Hair follicle dermal papilla cell (primary cell): ENCODE data around the genes STAMBPL1 and KIF11.

DNA sequence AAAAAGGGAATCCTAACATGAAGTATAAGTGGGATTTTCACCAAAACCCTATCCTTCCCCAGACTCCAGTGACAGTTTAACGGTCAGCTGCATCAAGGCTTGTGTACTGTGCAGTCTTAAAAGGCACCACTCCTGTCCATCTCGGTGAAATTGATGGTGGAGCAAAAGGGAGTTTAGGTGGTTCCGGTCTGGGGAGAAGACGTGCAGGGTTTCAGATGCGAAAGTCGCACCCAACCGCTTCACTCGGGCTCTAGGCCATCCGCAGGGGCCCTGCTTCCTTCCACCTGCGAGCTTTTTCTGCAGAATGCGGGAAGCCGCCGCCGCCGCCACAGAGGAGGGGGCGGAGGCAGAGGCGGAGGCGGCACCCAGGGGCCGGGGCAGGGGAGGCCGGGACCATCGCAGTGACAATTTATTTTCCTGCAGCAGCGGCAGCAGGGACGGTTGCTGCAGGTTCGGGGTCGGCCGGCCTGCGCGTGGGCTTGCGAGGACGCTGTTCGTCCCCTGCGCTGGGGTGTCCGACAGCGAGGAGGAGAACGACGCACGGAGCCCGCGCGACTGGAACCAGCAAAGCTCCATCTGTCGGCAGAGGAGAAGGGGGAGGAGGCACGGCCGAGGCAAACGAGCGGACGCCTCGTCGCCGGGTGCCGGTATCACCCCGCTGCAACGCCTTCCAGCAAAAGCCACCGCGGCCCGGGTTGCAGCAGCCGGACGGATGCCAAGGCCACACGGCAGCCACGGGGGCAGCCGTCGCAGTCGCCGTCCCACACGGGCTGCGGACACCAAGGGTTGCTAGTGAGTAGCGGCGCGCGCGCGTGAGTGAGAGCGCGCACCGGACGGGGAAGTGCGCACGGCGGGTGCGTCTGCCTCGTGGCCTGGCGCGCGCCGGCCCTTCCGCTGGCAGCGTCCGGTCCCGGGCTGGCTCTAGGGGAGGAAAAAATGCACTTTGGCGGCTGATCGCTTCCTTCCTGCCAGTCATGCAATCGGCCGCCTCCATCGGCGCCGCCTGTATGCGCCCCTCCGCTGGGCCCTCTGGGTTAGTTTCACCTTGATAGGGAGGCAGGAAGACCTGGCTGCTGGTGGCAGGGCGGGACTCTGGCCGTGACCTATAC lies at the start of gene STAMBPL1:
Gene STAMBPL1, plus strand, starts transcription at position 399 of the 1,109 bp plus-strand sequence.
- CAGE, long polyA plus RNA, result no peak

DNA sequence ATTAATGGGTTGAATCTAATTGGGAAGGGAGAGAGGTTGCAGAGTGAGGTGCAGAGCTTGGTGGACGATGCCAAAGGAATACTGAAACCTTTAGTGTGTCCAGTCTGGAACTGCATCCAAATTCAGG lies 995 bp upstream of the FAS start:
- CAGE, long polyA plus RNA, result no peak

GRCh38 chr10:89207680-89208853 lies 950 bp upstream of the CH25H start:
- CAGE, long polyA plus RNA, result no peak

GRCh38 chr10:89270119-89270542 lies 18.6 kb upstream of the LIPA start:
- CAGE, long polyA plus RNA, result no peak

DNA sequence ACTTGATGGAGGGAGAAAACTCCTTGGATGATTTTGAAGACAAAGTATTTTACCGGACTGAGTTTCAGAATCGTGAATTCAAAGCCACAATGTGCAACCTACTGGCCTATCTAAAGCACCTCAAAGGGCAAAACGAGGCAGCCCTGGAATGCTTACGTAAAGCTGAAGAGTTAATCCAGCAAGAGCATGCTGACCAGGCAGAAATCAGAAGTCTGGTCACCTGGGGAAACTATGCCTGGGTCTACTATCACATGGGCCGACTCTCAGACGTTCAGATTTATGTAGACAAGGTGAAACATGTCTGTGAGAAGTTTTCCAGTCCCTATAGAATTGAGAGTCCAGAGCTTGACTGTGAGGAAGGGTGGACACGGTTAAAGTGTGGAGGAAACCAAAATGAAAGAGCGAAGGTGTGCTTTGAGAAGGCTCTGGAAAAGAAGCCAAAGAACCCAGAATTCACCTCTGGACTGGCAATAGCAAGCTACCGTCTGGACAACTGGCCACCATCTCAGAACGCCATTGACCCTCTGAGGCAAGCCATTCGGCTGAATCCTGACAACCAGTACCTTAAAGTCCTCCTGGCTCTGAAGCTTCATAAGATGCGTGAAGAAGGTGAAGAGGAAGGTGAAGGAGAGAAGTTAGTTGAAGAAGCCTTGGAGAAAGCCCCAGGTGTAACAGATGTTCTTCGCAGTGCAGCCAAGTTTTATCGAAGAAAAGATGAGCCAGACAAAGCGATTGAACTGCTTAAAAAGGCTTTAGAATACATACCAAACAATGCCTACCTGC lies 4.4 kb downstream of the IFIT2 start:
- CAGE, long polyA plus RNA, result no peak

- CAGE, long polyA plus RNA, result no peak
These were observed 36.8 kb downstream of the KIF20B start for GRCh38 chr10:89738225-89738623.

DNA sequence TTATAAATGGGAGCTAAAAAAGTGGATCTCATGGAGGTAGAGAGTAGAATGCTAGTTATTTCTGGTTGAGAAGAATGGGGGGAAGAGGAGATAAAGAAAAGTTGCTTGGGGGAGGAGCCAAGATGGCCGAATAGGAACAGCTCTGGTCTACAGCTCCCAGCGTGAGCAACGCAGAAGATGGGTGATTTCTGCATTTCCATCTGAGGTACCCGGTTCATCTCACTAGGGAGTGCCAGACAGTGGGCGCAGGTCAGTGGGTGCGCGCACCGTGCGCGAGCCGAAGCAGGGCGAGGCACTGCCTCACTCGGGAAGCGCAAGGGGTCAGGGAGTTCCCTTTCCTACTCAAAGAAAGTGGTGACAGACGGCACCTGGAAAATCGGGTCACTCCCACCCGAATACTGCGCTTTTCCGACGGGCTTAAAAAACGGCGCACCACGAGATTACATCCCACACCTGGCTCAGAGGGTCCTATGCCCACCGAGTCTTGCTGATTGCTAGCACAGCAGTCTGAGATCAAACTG lies 549.2 kb downstream of the KIF20B start:
- CAGE, long polyA plus RNA, result no peak

DNA sequence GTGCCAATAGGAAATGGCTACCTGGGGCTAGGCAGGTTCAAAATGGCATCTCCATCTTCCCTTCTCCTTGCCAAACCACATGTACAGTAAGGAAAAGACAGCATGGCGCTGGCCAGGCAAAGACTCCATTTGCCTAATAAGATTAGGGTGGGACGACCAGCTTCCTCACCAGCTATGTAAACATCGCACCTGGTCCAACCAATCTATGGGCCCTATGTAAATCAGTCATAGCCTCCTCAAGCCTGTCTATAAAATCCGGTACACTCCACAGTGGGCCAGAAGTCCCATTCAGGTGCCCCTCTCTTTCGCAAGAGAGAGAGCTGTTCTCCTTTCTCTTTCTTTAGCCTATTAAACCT lies 44.2 kb downstream of the HTR7 start:
- CAGE, long polyA plus RNA, result no peak

- CAGE, long polyA plus RNA, result no peak
These were observed 142.8 kb upstream of the PCGF5 start for GRCh38 chr10:91077567-91078167.

DNA sequence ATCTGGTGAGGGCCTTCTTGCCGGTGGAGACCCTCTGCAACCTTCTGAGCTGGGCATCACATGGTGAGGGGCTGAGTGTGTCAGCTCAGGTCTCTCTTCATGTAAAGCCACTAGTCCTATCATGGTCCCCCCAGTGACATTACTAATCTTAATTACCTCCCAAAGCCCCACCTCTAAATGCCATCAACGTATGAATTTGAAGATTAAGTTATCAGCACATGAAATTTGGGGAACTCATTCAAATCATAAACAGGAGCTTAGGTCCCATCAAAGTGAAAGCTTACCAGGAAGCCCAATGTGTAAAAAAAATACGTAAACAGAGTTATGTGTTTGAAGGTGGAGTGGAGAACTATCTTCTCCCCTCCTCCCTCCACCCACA lies 19.3 kb upstream of the PCGF5 start:
- CAGE, long polyA plus RNA, result no peak

DNA sequence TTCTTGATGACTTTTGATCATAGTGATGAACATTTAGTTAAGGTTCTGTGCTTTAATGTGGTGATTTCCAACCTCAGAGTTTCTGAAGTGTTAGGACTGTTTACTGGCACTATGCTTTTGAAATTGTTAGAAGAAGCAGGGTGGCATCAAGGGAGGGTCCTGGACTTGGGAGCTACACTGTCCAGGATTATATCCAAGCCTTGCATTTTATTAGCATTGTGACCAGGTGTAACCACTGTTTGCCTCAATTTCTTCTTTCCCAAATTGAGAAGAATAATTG lies 18.7 kb upstream of the PCGF5 start:
- CAGE, long polyA plus RNA, result no peak

- CAGE, long polyA plus RNA, result no peak
These were observed 23.3 kb downstream of the PCGF5 start for GRCh38 chr10:91243502-91244370.

DNA sequence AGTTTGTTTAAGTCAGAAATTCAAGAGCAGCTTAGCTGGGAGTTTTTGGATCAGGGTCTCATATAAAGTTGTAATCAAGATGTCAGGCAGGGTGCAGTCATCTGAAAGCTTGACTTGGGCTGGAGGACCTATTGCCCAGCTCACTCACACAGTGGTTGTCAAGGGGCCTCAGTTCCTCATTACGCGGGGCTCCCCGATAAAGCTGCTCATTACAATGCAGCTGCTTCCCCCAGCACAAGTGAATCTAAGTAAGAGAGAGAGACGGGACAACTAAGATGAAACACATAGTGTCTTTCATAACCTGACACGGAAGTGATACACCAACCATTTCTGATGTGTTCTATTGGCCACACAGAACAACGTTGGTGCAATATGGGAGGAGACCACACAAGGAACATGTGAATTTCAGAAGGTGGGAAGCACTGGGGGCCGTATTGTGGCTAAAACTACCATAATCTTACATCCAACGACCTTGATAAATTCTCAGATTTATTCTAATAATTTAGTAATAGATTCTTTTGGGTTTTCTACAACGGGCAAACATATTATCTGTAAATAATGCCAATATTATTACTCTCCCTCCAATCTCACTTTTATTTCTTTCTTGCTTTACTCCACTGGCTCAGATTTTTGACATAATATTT lies 15.6 kb downstream of the PPP1R3C start:
- CAGE, long polyA plus RNA, result no peak

GRCh38 chr10:91848349-91848859 lies 50.2 kb downstream of the TNKS2 start:
- CAGE, long polyA plus RNA, result no peak

DNA sequence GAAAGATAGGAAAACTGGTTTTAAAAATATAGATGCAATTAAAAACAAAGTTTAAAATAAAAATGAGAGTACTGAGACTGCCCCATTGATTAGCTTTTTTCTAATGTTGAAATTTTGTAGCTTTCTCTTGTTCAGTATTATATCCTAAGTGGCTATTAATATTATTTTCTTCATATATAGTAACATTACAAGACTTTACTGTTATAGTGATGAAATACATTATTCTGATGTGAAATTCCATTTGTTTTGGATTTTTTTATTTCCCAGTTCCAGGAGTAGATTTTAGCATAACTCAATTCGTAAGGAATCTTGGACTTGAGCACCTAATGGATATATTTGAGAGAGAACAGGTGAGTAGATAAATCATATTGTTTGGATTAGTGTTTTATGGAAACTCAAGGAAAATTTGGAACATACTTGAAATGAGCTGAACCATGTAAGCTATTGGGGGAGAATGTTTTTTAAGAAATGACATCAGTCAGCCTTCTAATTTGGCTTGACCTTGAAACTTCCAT lies 51.1 kb downstream of the TNKS2 start:
- CAGE, long polyA plus RNA, result no peak

GRCh38 chr10:91935359-91935837 lies 11.8 kb downstream of the BTAF1 start:
- CAGE, long polyA plus RNA, result no peak

DNA sequence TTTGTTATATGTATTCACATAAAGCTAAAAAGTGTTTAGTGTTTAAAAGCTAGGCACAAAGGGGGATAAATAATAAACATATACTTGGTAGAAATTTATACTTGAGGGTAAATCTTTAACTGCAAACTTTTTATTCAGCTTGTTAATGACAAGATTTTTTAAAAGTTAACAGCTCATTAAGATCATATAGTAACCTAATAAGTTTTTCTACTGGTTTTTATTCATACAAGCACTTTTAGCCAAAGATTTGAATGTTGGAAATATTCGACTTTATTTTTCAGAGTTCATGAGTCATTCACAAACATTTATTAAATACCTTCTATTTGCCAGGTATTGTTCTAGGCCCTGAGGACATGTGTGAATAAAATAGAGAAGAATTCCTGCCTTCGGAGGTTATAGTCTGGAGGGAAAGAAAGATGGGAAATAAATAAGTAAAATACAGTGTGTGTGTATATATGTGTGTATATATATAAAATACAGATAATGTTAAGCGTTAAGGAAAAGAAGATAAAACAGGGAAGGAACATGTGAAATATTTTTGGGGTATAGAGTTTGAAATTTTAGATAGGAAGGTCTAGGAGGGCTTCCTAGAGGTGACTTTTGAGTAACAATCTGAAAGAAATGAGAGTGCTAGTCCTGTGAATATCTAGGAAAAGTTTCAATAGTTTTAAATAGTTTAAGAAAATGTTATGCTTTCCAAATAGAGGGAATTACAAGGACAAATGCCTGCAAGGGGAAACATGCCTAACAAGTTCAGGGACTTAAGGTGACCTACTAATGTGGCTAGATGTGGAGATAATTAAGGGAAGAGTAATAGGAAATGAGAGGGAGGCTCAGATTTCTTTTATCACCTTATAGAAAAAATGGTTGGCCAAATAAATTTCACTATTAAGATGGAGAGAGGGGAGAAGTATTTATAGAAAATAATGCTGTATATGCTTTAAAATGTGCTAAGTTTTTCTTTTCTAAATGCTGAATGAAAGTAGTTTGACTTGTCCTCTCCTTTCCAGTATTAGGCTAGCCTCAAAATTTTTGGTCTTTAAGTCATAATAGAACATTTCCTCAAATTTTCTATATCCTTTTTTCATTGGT lies 31.8 kb downstream of the BTAF1 start:
- CAGE, long polyA plus RNA, result no peak

DNA sequence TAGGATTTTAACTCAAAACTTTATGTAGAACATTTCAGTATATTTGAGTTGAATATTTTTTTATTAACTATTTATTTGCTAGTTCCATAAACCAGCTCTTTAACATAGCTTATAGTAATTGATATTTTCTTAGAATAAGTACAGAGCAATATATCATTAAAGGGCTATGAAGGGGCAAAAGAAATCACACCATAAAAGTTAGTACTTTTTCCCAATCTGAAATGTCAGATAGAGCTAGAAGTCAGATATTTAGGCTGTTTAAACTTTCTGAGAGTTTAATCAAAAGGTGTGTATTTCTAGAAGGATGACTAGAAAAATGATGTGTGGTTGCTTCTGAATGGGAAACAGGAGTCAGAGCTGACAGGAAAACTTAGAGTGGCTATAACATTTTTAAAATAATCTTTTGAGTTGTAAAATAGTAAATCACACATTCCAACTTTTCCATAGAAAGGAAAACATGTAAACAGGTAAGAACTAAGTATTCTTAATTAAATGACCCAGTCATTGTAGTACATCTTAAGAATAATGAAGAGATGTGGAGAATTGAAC lies 106.9 kb downstream of the BTAF1 start:
- CAGE, long polyA plus RNA, result no peak

GRCh38 chr10:92592850-92593890 lies at the start of gene KIF11:
TSS of gene KIF11 (plus strand) at chr10:92593130.
- CAGE, long polyA plus RNA, result no peak

GRCh38 chr10:92757743-92758261 lies 68.0 kb downstream of the HHEX start:
- CAGE, long polyA plus RNA, result no peak